Stomach (tissue), 7 donors: ENCODE data around the gene GLRA3.

DNA sequence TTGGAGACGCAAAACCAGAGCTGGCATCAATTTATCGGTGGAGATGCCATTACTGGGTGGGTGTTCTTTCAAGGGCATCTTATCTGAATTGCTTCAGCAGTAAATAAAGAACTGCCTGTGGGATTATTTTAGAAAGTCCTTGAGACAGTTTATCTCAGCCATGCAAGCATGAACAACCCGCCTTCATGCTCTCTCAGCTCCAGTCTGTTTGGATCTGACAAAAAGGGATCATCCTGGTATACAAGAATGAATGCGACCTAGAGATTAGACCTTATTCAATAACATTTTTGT lies 60.7 kb downstream of the DDX60 start:
- PRO-cap, result no peak
- RAMPAGE, long total RNA, 5 experiments, result no peak in any of the 5 experiments
- RRBS, result no CpG with 5 or more reads among the region's 4 CpGs

DNA sequence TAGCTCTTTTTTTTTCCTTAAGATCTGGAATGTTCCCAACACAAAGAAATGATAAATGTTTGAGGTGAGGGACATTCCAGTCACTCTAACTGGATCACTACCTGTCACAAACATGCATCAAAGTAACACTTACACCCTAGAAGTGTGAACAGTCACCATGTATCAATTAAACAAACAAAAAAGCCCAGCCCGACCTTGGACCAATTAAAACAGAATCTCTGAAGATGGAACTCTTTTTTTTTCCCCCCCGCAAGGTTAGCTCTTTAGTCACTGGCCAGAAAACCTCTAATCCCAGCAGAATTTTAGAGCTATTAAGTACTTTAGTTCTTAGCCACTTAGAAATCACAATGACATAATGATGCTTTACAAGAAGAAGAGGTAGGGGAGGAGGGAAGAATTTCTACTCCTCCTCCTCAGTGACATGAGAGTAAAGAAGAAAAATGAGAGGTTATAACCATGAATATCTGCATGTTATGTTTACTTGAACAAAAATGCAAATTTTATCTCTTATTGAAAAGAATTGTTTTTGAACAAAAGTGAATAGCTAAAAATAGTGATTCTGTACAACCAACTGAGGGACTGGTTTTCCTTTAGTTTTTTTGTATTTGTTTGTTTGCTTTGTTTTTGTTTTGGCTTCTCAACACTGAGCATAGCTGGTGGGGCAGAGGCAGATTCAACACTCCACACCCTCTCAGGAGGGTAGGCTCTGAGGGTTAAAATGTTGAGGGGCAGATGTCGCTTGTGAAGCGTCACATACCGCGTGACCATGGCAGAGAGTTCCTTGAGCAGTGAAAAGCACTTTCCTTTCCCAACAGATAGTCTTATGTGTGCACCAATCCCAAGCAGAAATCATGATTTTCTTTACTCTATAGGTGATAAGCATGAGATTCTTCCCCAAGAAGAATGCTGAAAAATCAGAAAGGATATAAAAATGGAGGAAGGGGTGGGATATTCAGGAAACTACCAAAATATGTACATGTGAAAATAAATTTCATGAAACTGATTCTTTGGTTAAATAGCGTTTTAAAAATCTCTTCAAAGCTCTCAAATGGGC lies 154.8 kb downstream of the PALLD start:
- PRO-cap, result no peak
- RAMPAGE, long total RNA, 5 experiments, result no peak in any of the 5 experiments
- RRBS, result no CpG with 5 or more reads among the region's 7 CpGs

DNA sequence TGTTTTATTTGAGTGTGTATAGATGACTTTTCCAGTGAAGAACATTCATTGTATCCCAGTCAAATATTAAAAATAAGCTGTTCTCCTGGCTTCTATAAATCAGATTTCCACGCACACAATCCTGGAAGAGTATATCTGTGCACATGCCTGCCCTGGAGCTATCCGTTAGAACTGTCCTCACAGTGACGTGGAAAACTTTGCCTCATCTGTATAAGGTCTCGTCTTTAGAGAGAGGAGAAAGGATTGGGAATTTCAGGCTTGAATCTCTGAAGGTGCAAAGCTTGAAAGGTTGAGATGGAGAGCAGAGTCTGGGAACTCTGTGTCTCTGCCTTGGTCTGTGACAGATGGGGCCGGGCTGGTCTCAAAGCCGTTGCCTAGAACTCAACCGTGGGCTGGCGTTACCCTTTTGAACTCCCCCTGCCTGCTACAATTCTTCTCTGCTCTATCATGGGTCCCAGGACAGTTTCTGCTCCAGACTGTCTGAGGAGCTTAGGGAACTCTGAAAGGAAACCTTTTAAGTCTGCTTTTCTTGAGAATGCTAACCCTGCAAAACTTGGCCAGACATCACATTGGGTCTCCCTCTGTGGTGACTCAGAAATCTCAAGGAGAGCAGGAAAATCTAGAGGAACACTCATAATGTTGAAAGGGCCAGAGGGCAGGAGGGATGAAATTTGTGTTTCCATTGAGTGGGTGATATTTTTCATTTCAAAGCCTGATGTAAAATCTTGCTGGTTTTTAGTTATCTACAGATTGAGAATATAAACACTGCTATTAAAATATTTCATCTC lies 240.7 kb downstream of the CBR4 start:
- PRO-cap, result no peak
- RAMPAGE, long total RNA, 5 experiments, result no peak in any of the 5 experiments
- RRBS, result no CpG with 5 or more reads among the region's 8 CpGs

DNA sequence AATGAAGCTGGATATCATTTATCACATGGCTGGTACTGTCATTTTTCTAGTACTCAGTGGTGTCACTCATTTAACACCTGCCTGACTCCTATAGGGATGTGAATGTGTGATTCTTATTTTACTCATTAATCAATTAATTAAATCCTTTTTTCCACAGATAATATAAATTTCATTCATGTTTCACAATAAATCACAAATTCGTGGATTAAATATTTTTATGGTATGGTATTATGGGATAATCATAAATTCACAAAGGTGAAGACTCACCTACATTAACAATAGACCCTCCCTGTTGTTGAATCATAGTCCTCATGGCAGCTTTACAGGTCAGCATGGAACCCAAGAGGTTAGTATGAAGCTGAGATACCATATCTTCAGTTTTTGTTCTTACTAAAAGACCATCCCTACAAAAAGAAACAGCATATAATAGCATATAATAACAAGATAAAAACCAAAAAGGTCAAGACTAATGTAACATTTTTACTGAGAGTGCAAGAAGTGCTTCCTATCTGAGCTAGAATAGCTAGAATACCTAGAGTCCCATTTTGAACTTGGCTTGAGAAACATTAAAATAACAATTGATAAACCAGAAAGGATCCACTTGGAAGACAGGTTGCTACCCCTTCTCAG lies 3.5 kb downstream of the CBR4 start:
- PRO-cap, result no peak
- RAMPAGE, long total RNA, 5 experiments, result no peak in any of the 5 experiments
- RRBS, result no CpG with 5 or more reads among the region's 1 CpG

GRCh38 chr4:169033714-169034111 lies 23.7 kb upstream of the CBR4 start:
- PRO-cap, result no peak
- RAMPAGE, long total RNA, 5 experiments, result no peak in any of the 5 experiments
- RRBS, result no CpG with 5 or more reads among the region's 4 CpGs

GRCh38 chr4:169034933-169035365 lies 24.9 kb upstream of the CBR4 start:
- PRO-cap, result no peak
- RAMPAGE, long total RNA, 5 experiments, result no peak in any of the 5 experiments
- RRBS, result no CpG with 5 or more reads among the region's 9 CpGs

- PRO-cap, result no peak
- RAMPAGE, long total RNA, 5 experiments, result no peak in any of the 5 experiments
- RRBS, result no CpG with 5 or more reads among the region's 9 CpGs
Observed at GRCh38 chr4:169117472-169118040, 107.5 kb upstream of the CBR4 start.

GRCh38 chr4:169131476-169131922 lies 121.4 kb upstream of the CBR4 start:
- PRO-cap, result unidirectional peak, minus-strand start at chr4:169131626
- RAMPAGE, long total RNA, 5 experiments, result no peak in any of the 5 experiments
- RRBS, result no CpG with 5 or more reads among the region's 4 CpGs

DNA sequence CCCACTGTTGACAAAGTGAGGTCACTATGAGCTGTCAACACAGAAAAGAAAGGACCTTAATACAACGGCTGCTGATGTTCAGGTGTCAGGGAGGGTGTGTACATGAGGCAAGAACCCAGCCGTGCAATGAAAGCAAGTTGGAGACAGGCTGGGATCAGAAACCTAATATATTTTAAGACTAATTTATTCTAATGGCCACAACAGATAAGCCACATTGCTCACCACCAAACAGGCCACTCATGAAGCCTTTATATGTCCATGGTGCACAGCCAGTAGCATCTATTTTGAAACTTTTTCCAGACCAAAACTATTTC lies 36.9 kb upstream of the SH3RF1 start:
- PRO-cap, result unidirectional peak, plus-strand start at position 88 of the sequence
- RAMPAGE, long total RNA, 5 experiments, result no peak in any of the 5 experiments
- RRBS, result no CpG with 5 or more reads among the region's 2 CpGs

- PRO-cap, result no peak
- RAMPAGE, long total RNA, 5 experiments, result no peak in any of the 5 experiments
- RRBS, result no CpG with 5 or more reads among the region's 3 CpGs
Observed at GRCh38 chr4:169510436-169511129, 101.8 kb downstream of the NEK1 start.

DNA sequence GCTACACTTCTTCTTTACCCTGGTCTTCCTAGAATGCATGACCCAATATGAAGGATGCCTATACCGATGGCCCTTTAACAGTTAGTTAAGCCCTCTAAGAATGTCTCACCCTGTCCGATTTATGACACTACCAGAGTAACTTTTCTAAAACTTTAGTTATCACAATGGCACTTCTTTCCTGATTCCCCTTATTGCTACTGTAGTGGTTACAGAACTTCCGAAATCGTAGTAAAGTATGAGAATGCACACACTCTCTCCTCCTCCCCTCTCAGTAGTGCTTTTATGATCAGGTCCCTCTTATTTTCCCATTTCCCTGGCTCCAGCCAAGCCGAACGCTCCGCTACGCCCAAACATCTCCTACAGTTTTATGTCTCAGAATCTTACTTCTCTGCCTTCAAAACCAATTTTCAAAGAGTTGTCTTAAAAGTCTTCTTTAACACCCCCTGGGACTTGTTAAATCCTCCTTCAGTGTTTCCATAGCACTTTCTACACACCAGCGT lies 795 bp downstream of the HPF1 start:
- PRO-cap, result no peak
- RAMPAGE, long total RNA, 5 experiments, result no peak in any of the 5 experiments
- RRBS, result no CpG with 5 or more reads among the region's 9 CpGs

GRCh38 chr4:170091966-170092400 lies 2.2 kb upstream of the AADAT start:
- PRO-cap, result no peak
- RAMPAGE, long total RNA, 5 experiments, result no peak in any of the 5 experiments
- RRBS, result no CpG with 5 or more reads among the region's 11 CpGs

- PRO-cap, result no peak
- RAMPAGE, long total RNA, 5 experiments, result no peak in any of the 5 experiments
- RRBS, result no CpG with 5 or more reads among the region's 4 CpGs
Observed at GRCh38 chr4:172711963-172712398, 456.6 kb upstream of the GALNT7 start.

- PRO-cap, result unidirectional peak, plus-strand start at chr4:173058593
- RAMPAGE, long total RNA, 5 experiments, result no peak in any of the 5 experiments
- RRBS, result no CpG with 5 or more reads among the region's 4 CpGs
Observed at GRCh38 chr4:173058362-173058650, 110.3 kb upstream of the GALNT7 start.

DNA sequence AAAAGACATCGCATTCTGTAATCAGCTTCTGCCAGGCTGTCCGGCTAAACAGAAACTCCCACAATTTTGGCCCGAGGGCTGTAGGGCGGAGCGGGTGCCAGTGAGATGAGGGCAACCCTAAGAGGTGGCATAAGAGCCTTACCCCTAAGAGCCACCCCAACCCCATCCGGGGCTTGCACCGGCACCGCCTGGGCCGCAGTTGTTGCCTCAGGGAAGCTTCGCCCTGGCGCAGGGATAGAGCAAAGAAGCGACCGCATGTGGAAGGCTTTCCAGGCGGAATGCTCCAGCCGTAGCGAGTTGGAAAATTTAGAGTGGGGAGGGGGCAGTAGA lies 8.3 kb downstream of the HAND2 start:
- PRO-cap, result bidirectional peak, plus-strand start outside the sequence, minus-strand start at position 280 of the sequence
- RAMPAGE, long total RNA, 5 experiments, result no peak in any of the 5 experiments
- RRBS, result 4% methylated on average over 3 of the region's 16 CpGs

DNA sequence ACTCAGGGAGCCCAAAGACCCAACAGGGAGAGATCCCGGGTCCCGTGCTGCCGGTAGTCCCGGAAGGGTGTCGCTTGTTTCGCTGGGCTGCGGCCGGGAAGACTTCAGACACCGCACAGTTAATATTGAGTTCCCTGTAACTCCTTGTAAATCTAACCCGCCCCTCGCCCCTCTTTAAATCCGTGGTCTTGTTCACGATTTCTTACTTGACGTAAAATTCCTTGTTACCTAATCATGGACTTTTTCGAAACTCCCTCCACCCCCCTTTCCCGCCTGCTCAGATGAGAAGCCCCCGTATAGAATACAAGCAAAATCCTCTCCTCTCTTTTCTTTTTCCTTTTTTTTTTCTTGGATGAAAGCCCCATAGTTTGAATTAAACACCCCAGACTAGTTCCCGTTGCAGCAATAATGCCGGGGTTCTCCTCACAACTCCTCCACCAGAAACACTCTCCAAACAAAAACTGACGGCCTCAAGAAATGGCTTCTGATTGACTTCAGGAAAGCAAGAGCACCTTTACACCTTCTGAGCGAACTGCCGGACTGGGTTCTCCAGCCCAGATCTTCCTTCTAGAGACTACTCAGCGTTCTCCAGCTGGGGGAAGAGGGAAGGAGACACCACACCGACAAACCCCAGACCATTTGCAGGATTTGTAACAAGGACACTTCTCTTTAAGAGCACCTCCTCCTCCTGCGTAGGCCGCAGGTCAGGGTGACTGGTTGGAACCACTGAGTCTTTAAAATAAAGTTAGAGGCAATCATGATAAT lies 4.1 kb downstream of the HAND2 start:
- PRO-cap, result no peak
- RAMPAGE, long total RNA, 5 experiments, result no peak in any of the 5 experiments
- RRBS, result 30% methylated on average over 4 of the region's 26 CpGs

DNA sequence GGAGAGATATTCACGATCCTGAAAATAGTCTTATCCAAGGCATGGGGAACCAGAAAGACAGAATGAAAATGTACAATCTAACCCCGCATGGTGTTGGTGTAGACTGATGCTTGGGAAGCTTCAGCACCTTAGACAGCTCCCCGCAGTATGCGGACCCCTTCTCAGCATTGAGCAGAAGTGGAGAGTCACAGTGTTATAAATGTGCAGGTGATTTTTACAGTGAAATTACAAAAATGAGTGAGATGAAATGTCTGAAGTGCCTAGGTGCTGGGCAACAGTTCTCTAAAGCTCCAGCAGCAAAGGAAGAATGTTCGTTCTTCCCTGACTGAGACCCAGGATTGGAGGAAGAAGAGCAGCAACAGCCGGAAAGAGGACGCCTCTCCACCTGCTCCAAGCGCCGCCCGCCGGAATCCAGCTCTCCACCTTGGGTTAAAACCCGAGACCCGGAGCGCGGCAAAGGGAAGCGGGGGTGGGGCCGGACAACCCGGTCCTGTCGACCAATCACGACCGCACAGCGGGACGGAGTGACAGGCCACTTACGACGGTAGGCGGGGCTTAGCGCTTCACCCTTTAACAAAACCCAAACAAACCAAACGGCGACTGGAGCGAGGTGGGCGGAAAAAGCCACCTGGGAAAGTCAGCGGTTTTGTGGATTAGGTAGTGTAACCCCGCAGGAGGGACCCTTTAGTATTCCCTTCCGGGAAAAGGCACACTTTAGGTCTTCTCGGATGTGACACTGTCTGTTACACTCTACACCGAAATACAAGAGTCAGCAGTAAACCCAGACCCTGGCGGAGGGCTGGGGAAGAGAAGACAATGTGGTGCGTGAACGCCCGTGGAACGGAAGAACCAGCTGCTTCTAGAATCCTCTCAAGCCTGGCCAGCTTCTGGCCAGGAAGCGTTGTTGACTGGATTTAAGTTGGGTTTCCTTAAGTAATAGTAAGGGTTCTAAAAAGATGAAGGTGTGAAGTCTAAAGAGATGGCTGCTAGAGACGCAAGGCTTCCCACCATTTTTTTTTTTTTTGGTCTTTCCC lies at the start of gene GLRA3:
Gene GLRA3, minus strand, starts transcription at position 431 of the 1,034 bp plus-strand sequence.
- PRO-cap, result unidirectional peak, plus-strand start at position 592 of the sequence
- RAMPAGE, long total RNA, 5 experiments, result no peak in any of the 5 experiments
- RRBS, result 20% methylated on average over 8 of the region's 43 CpGs

DNA sequence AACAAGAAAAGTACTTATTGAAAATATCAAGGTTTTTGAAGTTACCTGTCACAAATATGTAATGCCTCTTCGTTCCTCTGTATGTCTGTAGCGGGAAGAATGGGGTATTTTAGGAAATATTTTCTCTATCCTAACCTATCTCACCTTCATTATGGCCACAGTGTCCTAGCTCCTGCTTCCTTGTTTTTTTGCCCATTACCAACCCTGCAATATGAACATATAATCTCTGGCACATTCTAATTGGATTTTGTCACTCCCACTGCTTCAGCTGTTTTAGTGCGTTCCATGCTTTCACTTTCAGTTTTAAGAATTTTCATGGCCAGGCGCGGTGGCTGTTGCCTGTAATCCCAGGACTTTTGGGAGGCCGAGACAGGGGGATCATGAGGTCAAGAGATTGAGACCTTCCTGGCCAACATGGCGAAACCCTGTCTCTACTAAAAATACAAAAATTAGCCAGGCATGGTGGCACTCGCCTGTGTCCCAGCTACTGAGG lies 41.0 kb downstream of the GPM6A start:
- PRO-cap, result no peak
- RAMPAGE, long total RNA, 5 experiments, result no peak in any of the 5 experiments
- RRBS, result no CpG with 5 or more reads among the region's 8 CpGs

DNA sequence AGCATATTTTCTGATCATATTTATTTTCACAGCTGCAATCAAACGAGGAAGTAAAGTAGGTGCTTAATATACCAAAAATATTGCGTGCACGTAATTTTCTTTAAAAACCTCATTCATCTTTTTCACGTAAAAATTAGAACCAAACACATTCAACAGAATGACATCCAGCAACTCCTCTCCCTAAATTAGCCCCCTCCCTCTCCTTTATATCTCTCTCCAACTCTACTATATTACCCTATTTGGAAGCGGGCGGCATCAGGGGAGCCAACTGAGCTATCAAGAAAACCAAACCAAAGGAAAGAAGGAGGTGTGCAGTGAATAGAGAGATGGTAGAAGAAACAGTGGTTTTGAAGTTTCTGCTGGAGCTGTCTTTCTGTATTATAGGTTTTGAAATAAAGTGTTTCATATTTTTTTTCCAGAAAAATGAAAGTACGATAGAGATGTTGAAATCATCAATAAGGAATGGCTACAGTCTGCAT lies 94.3 kb upstream of the WDR17 start:
- PRO-cap, result no peak
- RAMPAGE, long total RNA, 5 experiments, result no peak in any of the 5 experiments
- RRBS, result no CpG with 5 or more reads among the region's 7 CpGs

- PRO-cap, result no peak
- RAMPAGE, long total RNA, 5 experiments, result no peak in any of the 5 experiments
- RRBS, result no CpG with 5 or more reads among the region's 2 CpGs
Observed at GRCh38 chr4:176327081-176327295, 7.2 kb downstream of the SPCS3 start.